LHCN-M2 (cell line): ENCODE results near the genes IDE, HHEX and NOC3L.

GRCh38 chr10:91617190-91617833 lies 15.6 kb downstream of the PPP1R3C start:
- RAMPAGE, long total RNA = no peak

DNA sequence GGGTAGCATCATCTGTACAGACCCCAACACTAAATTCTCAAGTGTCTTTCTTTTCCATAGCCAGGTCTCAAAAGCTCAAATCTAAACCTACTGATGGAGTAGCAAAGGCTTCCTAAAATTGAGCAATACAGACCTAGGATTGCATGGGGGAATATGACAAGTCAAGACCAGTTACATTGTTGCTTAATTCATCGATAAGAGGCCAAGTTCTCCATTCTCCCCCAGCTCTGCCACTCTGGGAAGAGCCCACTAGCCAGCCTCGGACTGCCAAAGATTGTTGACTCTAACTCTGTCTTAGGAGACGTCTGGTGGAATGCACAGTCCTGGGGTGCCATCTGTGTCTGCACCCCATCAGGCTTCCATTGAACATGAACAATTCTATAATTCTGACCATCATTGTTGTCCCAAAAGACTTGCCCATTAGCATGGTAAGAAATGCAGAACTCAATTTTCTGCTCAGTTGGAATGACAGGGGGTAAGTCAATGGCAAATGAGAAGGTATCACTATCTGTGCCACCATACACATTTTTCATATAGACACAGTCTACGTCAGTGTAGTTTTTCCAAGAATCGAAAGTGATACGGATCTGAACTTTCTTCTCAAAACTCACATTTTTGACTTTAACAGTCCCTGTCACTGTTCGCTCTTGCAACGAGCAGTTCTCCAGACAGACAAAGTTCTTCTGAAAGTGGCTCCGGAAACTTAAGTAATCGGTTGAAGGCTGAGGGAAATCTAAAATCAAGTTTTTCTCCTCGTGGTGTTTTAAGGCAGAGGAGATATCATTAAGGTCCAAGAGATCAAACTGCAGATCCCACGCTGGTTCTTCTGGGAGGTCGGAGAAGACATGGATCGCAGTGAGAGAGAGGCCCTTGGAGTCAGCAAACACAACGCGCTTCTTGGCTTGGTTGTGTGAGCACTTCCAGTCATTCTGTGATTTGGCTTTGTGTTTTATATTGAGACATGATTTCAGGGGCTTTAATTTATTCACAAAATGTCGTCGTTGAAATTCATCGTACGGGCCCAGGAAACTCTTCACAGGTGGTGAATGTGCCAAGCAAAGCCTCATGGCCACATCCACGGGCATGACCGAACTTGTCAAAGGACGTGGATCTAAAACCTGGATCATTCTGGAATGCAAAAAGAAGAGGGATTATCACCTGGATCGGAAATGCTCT lies 2.7 kb downstream of the PPP1R3C start:
- RAMPAGE, long total RNA = no peak

- RAMPAGE, long total RNA = no peak
Measured at GRCh38 chr10:91812572-91813391, 14.6 kb downstream of the TNKS2 start.

DNA sequence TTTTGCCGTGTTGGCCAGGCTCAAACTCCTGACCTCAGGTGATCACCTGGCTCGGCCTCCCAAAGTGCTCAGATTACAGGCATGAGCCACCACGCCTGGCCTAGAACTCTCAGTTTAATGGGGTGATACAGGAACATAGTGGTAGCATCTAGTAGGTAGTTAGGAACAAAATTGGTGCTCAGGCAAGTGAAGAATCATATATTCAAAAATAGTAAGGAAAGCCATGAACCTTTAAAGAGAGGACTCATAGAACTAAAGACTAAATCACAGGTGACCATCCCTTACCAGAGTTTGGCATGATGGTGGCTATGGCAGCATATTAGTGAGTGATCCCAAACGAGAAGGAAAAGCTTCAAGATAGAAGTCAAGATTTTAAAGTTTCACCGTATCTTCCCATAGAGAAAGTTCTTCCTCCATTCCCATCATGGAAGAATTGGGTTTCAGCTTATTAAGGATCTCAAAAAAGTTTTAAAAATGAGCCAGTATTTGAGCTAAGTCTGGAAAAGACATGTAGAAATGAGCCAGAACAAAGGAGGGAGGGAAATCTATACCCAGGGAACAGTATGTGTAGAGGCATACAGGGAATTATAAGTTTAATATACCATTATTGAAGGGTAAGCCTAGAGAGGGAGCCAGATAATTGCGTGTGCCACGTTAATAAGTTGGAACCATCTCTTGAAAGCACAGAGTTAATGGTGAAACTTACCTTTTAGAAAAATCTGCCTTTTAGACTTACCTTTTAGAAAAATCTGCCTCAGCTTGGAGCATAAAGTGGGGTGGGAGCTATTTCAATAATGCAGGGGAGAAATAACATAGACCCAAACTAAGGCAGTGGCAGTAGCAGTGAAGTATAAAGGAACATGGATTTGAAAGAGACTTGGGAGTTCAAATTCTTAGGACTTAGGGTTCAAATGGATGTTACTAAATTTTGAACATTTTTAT lies 23.3 kb downstream of the TNKS2 start:
- RAMPAGE, long total RNA = no peak

GRCh38 chr10:91942327-91942744 lies 18.8 kb downstream of the BTAF1 start:
- RAMPAGE, long total RNA = no peak

DNA sequence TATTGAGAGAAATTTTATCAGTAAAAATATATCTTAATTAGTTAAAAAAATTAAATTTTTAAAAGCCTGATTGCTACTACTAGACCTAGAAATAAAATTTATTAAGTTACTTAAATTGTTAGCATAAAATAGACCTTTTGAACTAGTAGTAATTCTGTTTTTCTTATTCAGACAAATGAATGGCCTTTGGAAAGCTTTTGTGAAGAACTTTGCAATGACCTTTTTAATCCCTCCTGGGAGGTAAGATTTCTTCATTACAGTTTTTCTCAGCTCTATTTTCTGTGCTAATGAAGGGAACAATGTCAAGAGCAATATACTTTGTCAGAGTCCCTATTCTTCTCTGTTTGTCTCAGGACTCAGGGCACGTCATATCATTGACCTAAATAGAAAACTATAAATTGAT lies 33.5 kb downstream of the BTAF1 start:
- RAMPAGE, long total RNA = no peak

DNA sequence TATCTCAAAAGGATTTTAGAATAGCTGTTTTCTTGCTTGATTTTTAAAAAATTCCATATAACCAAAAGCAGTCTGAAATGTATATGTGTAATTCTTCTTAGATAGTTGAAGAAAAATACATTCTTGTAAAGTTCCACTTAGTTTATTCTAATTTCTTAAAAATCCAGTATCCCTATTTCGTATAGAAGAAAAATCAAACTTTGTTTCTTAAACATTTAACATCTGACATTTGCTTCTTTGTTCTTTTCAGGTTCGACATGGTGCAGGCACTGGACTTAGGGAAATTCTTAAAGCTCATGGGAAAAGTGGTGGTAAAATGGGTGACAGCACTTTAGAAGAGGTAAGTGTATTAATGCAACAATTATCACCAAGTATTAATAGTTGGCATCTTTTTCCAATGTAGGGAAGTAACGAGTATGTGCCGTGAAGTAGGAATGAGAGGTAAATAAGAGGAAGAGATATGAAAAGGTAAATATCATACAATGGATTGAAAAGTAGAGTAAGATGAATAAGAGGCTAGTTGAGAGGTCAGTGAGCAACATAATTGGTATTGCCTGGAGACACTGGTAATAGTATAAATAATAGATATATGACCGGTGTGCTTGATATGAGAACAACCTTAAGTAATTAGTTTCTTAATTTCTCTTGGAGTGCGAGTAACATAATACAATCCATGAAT lies 35.4 kb downstream of the BTAF1 start:
- RAMPAGE, long total RNA = no peak

GRCh38 chr10:92290039-92290813 lies 652 bp downstream of the CPEB3 start:
- RAMPAGE, long total RNA = no peak

DNA sequence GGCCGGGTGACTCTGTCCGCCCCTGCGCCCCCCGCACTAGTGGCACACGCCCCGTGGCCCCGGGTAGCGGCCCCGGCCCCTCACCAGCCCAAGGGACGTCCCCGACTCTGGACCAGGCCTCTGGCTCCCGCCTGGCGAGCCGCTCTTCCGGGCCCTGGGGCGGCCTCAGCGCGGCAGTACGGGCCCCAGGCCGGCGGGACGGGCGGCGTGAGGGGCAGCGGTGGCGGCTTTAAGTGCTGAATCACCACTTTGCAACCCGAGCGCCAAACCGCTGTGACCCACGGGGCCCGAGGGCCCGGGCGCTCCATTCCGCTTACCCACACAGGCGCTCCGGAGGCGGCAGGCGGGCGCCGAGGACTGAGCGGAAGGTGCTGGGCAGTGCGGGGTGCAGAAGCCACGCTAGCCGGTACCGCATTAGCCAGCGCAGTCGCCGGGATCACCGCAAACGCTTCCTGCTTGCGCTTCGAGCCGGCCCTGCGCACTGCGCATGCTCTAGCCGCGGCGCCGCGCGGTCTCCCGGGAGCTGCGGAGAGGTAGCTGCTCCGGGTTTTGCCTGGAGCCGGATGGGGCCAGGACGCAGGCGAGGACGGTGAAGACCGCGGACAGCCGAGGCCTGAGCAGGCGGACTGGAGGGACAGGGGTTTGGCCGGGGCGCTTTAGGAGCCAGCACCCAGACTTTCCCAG lies at the start of gene IDE:
Gene IDE (minus strand): TSS at position 489 of the 684 bp plus-strand sequence.
- RAMPAGE, long total RNA = no peak

GRCh38 chr10:92689546-92690347 lies at the start of gene HHEX:
HHEX (plus strand) TSS chr10:92689955.
- RAMPAGE, long total RNA = no peak

DNA sequence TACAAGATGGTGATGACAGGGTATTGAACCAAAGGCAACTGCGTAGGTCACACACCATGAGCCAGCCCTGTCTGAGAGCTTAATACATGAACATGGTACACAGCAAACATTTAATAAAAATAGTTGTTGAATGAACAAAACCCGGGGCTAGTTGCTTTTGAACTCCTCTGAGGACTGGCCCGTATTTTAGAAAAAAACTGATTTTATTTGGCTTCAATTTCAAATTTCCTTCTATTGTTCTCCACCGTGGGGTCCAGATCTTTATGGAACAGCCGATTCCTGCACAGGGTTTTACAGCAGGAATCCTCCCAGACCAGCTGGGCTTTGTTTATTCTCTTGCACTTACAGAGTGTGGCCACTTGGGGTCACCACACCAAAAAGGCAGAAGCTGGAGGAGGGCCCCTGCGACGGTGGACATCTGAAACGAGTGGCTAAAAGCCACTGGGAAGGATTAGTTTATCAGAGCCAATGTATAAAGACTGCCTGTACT lies 5.4 kb upstream of the EXOC6 start:
- RAMPAGE, long total RNA = no peak

DNA sequence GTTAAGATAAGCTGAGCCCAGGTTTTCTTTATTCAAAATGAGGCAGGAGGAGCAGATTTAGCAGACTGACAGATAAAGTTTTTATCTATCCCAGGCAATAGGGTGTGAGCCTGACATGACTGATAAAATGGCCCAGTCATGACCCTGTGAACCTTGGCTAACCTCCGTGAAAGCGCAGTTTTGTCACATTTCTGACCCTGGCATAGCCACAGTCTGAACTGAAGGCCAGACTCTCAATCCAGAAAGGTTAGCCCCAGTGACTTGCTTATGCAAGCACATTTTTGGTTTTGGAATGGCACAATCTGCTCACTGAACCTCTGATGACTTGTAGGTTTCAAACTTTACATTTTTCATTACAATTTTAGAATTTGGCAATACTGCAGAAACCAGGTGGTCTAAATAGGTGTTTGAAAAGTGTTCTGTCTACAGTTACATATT lies 4.4 kb downstream of the CYP26A1 start:
- RAMPAGE, long total RNA = no peak

- RAMPAGE, long total RNA = no peak
Measured at GRCh38 chr10:93258451-93258715, 184.7 kb downstream of the CYP26A1 start.

DNA sequence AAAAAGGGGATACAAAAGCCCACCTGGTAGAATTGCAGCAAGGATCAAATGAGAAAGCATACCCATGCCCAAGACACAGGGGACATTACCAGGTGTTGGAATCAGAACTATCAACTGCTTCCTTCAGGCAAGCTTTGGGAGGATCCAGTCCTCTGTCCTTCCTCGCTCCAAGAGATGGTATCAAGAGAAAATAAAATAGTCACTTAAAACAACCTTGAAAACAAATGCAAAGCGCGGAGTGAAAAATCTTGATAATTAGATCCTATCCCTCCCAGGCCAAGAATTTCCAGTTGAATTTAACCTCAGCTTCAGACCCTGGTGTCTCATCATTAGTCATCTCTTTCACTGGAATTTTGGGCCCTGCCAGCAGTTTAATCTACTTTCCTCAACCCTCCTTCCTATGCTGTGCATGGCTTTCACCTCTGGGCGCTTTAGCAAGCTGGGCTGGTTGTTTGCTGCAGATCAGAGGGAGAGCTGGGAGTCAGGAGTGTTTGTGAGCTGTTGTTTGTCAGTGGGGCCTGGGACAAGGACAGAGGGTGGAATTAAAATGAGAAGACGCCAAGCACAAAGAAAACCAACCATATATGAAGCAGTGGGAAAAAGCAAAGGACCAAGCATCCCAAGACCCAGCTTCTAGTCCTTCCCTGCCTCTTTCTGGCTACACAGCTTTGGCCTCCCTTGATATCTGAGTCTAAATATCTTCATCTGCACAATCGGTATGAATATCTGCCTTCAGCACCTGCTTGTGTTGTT lies 13.6 kb downstream of the MYOF start:
- RAMPAGE, long total RNA = no peak

DNA sequence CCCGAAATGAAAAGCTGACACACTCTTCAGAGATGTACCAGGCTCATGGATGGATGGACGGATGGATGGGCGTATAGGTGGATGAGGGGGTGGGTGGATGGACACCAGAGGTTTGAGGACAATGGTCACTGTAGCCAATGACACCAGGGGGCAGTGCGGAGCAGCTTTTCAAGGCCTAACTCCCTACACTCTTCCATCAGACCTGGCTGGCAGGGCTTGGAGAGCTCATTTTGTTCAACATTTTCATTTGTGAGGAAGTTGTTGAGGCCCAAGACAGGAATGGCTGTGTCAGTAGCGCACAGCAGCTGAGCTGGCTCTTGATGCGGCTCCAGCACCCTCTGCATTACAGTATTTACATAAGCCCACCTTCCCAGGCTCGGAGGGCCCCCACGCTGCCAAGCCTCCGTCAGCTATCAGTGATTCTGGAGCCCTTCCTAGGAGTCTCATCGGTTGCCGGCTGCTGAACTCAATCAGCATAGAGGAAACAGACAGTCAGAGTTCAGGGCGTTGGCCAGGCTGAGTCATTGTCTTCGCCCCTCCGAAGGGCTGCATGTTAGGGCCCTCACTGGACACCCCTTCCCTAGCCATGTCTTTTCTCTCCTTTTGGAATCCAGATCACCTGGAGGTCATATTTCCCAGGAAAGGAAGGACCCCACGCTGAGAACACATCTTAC lies 11.5 kb upstream of the FFAR4 start:
- RAMPAGE, long total RNA = no peak

GRCh38 chr10:93845766-93846171 lies 48.0 kb upstream of the SLC35G1 start:
- RAMPAGE, long total RNA = no peak

DNA sequence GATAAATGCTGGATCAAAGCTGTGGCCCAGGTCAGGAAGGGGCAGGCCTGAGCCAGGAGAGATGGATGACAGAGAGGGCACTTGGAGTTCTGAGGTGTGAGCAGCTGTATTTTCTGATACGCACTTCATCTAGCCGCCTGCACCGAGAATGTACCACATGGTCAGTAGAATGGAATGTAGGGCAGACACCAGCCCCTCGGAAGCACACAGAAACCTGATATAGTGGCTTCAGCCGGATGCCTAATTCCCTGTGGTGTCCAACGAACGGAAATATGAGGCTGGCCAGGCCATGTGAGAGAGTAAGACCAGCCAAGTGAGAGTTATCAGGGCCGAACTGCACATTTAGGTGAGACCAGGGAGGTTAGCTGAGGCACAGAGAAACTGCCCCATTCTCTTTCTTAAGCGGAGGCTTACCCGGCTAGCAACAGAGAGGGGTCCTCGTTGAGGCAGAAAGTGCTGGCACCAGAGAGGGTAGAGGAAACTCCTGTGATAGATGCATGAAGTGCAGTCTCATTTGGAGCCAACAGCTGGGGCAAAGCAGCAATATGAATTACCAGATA lies 46.6 kb upstream of the PLCE1 start:
- RAMPAGE, long total RNA = no peak

DNA sequence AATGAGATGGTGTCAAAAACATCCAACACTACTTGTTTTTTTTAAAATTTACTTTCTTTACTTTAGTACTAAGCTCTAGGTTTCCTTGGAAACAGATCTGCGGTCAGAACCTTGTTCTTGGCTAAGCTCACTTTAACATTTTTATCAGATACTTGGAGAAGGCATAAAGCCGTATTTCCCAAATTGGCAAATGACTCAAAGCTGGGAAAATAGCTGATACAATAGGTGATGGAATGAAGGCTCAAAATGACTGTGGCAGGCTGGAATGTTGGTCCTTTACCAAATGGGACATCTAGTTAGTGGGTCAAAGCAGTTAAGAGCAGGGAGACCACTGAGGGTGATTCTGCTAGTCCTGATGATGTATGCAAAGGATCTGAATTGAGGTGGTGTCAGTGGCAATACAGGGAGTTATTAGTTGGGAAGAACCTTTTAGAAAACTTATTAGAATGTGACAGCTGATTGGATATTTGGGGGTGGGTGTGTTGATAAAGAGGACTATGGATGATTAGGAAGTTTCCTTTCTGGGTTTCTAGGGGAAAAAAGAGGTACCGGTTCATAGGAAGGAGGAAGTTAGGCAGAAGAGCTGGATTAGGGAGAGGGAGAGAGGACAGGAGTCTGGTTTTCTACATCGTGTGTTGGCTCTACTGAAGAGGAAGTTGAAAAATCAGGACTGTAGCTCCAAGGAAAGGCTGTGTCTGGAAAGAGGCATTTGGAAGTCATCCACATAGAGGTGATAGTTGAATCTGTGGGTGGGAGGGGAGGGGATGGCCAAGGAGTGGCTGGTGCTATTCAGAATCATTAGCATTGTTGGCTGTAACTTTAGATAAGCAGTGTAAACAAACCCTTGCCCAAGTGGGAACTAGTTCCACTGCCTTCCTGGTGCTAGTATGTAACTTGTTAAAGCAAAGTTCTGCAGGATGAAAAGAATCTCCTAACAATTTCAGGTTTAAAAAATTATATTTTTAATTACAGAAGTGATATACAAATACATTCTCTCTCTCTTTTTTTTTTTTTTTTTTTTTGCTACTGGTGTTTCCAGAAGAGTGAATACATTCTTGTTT lies 13.2 kb downstream of the PLCE1 start:
- RAMPAGE, long total RNA = no peak

DNA sequence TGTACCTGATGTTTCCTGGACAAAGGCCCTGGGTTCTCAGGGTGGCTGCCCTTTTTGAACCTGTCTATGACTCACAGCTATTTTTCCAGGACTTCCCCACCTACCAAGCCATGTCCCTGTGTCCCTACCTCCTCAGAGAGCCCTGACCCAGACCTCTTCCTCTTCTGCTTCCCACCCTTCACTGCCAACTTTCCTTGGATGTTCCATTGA lies 149.4 kb downstream of the NOC3L start:
- RAMPAGE, long total RNA = no peak

- RAMPAGE, long total RNA = start-site peak on the minus strand at chr10:94362931-94362951, 38 reads
Measured at GRCh38 chr10:94362018-94363371, at the start of gene NOC3L. NOC3L (minus strand) TSS chr10:94362939.